Measurements from ENCODE around the gene USE1.

- PRO-cap, result bidirectional peak, plus-strand start at chr19:16286124, minus-strand start at chr19:16286101
Measured at GRCh38 chr19:16285784-16286799, 38.5 kb upstream of the KLF2 start.

GRCh38 chr19:16290473-16291212 lies 34.0 kb upstream of the KLF2 start:
- PRO-cap, result no peak

DNA sequence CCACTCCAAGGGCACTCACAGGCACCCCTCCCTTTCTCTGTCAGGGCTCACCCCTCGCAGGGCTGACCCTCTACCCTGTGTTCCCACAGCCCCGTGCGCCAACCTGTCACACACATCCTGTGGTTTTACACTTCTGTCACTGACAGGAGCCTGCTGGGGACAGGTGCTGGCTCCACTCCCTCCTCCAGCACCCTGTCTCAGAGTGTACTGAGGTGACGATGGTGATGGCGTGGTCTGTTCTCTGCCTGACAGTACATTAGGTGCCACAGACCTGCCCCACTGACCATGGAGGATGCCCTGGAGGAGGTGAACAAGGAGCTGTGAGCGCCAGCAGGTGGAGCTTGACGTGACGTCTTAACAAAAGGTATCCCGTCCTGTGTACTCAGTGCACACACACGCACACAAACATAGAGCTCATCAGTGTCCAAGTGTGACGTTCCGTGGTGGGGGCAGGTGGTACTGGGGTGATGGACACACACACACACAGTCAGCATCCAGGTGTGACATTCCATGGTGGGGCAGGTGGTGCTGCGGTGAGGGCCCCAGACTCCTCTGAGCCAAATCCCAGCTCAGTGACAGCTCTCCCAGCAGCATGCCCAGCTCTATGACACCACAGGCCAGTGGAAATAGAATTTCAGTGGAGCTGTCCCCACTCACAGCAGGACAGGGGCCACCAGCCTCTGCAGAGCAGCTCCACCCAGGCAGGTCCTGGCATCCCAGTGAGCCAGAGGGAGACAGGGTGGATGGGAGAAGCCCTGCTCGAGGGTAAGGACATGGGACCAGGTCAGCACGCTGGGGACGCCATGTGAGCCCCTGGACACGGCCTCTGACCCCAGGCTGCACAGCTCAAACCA lies 21.0 kb downstream of the C19orf44 start:
- PRO-cap, result no peak

GRCh38 chr19:16540733-16541434 lies 1.4 kb downstream of the CHERP start:
- PRO-cap, result no peak

GRCh38 chr19:16541435-16542358 lies 540 bp downstream of the CHERP start:
- PRO-cap, result no peak

DNA sequence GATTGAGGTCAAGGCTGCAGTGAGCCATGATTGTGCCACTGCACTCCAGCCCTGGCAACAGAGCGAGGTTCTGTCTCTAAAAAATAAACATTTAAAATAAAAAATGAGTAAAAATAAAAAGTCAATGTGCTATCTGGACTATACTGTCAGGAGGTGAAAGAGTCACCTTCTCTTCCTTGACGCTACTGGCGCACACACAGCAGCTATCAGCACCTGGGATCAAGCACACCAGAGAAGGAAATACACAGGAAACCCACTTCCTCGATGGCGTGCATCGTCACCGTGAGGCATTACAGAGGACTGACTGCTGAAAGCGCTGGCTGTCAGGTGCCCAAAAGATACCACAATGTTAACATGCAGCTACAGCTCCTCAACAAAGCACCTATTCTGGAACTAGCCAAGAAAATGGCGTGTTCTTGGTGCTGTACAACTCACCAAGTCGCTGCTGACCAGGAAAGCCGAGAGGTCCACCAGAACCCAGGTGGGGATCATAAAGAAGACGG lies 6.1 kb downstream of the SLC35E1 start:
- PRO-cap, result no peak

GRCh38 chr19:16571051-16572255 lies 762 bp downstream of the SLC35E1 start:
- PRO-cap, result bidirectional peak, plus-strand start at chr19:16571967, minus-strand start at chr19:16571699

DNA sequence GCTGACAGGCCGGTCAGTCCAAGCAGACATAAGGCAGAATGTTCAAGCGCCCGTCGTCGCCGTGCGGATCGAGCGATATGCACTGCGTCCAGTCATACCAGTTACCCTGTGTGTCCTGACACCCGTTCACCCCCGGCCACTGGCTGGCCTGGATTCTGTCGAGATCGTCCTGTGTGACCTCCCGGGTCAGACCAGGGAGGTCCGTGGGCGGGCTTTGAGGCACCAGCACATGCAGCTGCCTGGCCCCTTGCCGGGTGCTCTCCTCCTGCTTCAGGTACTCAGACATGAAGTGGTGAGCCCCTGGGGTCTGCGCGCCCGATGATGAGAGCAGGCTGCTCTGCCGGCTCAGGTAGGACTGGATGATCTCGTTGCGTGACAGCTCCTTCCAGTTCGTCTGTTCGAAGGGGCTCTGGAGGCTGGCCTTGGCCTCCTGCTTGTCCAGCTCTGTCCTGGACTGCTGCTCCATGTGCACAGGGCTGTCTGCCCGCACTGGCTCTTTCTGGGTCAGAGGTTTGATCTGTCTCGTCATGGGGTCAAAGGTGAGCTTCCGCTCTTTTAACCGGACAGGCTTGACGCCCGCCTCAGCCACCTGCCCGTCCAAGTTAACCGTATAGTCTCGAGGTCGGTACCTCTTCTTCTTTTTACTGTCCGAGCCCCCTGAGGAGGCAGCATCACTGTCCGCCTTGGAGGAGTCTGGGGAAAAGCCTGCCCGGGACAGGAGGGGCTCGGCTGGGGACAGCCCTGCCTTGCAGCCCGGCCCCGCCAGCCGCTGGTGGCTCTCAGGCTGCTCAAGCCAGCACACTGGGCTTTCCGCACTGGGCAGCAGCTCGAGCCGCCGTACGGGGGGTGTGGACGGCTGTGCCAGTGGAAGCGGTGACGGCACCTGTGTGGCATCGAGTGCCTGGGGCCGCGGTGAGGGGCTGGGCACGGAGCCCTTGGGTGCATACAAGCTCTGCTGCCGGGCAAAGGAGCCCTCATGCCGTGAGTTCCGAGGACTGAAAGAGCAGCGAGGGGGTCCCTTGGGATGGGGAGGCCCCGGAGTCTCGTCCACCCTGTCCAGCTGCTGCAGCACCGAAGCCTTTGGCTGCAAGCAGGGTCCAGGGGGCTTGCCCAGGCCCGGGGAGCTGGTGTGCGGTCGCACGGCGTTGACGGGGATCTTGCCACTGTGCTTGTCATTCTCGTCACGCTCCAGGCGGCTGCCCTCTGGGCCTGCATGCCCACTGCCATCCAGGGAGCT lies 4.2 kb upstream of the SLC35E1 start:
- PRO-cap, result no peak

GRCh38 chr19:16645949-16647027 lies 13.7 kb downstream of the SMIM7 start:
- PRO-cap, result no peak

DNA sequence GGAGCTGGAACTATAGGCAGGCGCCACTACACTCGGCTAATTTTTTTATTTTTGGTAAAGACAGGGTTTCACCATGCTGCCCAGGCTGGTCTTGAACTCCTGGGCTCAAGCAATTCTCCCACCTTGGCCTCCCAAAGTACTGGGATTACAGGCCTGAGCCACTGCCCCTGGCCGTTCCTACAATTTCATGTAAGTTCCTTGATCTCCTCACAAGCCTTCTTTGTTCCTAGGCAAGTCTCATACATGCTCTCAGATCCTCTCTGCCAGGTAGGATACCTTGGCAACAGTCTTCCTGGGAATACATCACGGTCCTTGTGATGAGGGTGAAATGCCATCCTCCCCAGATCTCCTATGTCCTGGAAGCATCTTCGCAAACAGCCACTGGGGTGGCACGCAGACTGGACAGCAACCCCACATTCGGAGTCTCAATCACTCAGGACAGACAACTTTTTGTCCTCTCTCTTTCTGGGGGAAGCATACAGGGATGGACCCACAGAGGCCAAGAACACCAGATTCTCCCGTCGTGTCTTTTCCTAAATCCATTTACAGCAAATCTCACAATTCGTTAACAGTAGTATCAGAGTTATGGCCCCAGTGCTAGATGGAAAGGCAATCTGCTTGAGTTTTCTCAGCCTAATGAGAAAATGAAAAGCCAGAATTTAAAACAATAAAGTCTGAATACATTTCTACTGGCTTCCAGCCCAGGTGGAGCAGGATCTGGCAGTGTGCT lies 7.5 kb downstream of the SMIM7 start:
- PRO-cap, result no peak

DNA sequence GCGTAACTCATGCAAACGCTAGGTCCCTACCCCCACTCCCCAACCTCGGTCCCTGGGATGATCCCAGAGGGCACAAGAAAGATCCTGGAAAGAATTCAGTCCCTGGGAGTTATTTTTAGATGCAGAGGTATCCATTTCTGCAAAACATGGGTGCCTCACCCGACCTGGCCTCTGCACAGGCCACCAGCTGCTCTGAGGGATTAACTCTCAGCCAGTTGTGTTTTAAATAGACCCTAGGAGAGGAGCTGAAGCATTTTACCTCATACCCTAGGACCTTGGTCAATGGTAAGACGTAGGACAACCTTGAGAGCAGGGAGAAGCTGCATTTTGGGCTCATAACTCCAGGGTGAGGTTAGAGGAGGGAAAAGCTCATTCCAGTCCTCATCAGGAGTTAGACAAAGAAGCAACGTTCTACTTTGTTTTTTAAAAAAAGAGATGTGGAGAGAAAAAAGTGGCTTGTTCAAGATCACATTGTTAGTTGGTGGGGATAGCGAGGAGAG lies 10.9 kb downstream of the TMEM38A start:
- PRO-cap, result no peak

DNA sequence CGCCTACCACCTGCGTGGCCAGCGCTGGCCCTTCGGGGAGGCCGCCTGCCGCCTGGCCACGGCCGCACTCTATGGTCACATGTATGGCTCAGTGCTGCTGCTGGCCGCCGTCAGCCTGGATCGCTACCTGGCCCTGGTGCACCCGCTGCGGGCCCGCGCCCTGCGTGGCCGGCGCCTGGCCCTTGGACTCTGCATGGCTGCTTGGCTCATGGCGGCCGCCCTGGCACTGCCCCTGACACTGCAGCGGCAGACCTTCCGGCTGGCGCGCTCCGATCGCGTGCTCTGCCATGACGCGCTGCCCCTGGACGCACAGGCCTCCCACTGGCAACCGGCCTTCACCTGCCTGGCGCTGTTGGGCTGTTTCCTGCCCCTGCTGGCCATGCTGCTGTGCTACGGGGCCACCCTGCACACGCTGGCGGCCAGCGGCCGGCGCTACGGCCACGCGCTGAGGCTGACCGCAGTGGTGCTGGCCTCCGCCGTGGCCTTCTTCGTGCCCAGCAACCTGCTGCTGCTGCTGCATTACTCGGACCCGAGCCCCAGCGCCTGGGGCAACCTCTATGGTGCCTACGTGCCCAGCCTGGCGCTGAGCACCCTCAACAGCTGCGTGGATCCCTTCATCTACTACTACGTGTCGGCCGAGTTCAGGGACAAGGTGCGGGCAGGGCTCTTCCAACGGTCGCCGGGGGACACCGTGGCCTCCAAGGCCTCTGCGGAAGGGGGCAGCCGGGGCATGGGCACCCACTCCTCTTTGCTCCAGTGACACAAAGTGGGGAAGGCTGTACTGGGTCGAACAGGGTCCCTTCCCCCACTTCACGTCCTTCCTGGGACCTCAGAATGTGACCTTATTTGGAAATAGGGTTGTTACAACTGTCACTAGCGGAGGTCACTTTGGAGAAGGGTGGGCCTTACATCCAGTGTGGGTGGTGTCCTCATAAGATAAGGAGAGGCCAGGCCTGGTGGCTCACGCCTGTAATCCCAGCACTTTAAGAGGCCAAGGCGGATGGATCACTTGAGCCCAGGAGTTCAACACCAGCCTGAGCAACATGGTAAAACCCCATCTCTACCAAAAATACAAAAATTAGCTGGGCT lies 1.4 kb downstream of the F2RL3 start:
- PRO-cap, result no peak

DNA sequence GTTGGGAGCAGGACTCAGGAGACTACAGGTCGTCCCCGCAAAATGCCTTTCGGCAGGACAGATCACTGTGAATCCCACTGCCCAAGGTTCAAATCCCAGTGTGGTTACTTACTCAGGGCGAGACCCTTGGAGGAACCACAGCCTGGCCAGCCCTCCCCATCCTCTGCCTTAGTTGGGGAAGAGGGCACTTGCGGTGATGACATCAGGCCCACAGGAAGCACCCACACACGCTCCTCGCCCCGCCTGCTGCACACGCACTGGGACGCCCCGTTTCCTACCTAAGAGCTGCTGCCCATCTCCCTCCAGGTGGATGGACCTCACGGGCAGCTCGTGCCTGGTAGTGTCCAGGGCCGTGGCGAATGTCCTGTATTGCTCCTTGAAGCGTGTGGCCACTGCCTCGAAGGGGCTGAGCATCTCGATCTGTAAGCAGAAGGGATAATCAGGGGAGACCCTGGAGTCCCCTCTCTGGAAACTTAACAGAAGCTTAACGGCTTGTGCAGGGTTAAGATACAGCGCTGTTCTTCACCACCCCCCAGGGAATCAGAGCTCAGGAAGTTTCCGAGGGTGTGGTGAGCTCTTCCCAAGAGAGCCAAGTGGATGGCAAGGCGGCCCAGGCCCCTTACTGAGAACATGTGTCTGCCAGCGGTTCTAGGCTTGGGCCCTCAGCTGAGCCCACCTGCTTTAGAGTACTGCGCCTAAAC lies 19.5 kb downstream of the HAUS8 start:
- PRO-cap, result no peak

DNA sequence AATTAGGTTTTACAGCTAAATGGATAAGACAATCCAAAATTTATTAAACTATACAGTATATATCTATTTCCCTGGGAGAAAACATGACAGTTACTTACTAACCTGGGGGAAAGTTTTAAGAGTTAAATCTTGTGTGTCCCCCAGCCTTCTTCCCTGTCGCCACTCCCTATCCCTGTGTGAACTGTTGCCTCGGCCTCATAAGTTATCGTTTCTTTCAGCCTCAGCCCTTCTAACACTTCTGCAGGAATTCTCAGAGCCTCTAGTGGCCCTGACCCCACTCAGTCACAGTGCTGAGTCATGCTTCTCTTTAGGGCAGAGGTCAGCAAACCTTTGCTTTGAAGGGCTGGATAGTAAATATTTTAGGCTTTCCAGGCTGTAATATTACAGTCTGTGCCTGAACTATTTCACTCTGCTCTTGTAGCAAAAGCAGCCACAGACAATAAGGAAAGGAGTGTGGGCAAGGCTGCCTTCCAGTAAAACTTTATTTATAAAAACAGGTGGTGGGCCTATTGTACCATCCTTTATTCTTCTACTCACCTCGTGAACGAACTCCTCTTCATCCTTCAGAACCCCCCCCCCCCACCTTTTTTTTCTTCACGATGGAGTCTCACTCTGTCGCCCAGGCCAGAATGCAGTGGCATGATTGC lies 22.0 kb downstream of the MYO9B start:
- PRO-cap, result no peak

GRCh38 chr19:17104690-17105156 lies 29.1 kb downstream of the MYO9B start:
- PRO-cap, result no peak

GRCh38 chr19:17215036-17215492 lies at the start of gene USE1:
Gene USE1, plus strand, starts transcription at chr19:17215357.
- PRO-cap, result bidirectional peak, plus-strand start at chr19:17215405, minus-strand start at chr19:17215265

DNA sequence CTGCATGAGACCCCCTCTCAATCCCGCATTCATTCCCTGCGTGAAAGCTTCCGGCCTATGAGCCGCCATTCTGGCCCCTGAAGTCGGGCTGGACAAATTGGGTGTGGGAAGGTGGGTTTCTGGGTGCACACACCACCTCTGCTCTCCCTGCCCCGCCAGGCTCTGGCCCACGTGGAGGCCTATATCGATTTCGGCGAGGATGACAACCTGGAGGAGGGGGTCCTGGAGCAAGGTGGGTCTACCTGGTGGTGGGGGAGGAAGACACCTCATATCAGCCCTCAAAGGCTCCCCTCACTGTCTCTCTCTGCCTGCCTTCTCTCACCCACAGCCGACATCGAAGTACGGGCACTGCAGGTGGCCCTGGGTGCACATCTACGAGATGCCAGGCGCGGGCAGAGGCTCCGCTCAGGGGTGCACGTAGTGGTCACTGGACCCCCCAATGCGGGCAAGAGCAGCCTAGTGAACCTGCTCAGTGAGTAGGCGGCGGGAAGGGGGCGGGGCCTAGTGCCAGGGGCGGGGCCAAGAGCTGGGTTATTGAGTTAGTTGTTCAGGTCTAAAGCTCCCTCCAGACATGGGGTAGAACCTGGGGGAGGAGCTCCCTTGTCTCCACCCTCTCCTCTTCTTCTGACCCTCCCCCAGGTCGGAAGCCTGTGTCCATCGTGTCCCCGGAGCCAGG lies 1.6 kb downstream of the GTPBP3 start:
- PRO-cap, result no peak

DNA sequence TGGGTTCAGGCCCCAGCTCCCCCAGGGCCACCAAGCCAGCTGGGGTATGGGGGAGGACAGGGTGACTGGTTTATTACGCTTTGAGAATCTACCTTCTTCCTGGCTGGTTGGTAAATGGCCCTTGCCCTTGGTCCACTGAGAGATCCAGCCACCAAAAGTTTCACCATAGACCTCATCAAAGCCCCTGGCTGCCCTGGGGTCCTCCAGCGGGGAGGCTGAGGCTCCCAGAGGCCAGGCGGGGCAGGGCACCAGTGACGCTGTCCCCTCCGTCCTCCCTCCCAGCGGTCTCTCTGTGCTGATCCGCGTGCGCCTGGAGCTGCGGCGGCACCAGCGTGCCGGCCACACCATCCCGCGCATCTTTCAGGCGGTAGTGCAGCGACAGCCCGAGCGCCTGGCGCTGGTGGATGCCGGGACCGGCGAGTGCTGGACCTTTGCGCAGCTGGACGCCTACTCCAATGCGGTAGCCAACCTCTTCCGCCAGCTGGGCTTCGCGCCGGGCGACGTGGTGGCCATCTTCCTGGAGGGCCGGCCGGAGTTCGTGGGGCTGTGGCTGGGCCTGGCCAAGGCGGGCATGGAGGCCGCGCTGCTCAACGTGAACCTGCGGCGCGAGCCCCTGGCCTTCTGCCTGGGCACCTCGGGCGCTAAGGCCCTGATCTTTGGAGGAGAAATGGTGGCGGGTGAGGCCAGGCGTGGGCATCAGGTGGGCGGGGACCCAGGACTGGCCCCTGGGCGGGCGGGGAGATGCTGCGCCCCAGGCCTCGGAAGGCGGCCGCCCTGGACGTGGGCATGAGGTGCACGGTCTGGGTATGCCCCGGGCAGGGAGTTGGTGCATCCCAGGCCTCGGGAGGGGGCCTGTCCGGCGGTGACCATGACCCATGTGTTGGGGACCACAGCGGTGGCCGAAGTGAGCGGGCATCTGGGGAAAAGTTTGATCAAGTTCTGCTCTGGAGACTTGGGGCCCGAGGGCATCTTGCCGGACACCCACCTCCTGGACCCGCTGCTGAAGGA lies 16.3 kb downstream of the SLC27A1 start:
- PRO-cap, result no peak

DNA sequence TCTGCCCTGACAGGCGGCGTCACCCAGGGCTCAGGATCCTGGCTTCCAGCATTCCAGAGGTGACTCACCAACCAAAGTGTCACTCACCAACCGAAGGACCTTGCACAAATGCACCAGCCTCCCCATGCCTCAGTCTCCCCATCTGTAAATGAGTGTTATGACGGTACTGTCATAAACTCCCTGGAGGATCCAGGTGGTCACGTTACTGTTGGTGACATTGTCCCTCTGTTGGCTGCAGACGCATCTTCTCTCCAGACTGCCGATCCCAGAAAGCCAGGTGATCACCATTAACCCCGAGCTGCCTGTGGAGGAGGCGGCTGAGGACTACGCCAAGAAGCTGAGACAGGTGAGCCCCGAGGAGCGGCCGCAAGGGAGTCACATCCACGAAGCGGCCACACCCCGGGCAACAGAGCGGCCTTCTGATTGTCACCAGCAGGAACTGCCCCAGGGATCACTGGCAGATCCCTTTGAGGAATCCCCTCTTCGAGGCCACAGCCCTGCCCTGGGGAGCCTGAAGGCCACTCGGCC lies 4.5 kb downstream of the PGLS start:
- PRO-cap, result no peak

- PRO-cap, result bidirectional peak, plus-strand start at chr19:17555695, minus-strand start at chr19:17555487
Measured at GRCh38 chr19:17555040-17555571, 343 bp upstream of the COLGALT1 start.